ENCODE results near the genes SIAH2, P2RY13 and AADAC.

- RRBS: no CpG with 5 or more reads among the region's 12 CpGs
These were observed 29.3 kb downstream of the SIAH2 start for GRCh38 chr3:150733330-150734324.

GRCh38 chr3:150763033-150763708, at the start of gene SIAH2:
Gene SIAH2 (minus strand): TSS chr3:150763169.
- RRBS: 2% methylated on average over 45 of the region's 80 CpGs

DNA sequence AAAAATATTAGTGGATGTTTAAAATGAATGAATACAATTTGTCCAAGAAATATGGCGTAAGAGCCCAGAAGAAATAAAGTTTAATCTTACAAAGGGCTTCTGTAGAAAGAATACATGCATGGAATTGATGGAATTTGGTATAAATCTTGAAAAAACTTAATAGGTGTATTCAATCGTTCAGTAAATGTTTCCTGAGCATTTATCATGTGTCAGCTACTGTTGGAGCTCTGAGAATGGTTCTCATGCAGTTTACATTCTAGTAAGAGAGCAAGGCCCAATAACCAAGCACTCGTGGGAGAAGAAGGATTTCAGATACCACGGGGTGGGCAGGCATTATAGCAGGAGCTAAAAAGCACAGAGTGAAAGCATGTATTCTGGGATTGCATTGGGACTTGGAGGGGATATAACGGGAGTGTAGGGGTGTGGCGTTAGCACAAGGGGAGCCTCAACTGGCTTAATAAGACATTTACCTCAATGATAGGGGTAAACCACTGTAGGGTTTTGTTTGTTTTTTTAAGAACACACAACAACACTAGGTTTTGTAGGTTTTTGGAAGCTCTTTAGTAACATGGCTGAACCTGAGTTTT, 1.5 kb upstream of the SIAH2 start:
- RRBS: no CpG with 5 or more reads among the region's 6 CpGs

DNA sequence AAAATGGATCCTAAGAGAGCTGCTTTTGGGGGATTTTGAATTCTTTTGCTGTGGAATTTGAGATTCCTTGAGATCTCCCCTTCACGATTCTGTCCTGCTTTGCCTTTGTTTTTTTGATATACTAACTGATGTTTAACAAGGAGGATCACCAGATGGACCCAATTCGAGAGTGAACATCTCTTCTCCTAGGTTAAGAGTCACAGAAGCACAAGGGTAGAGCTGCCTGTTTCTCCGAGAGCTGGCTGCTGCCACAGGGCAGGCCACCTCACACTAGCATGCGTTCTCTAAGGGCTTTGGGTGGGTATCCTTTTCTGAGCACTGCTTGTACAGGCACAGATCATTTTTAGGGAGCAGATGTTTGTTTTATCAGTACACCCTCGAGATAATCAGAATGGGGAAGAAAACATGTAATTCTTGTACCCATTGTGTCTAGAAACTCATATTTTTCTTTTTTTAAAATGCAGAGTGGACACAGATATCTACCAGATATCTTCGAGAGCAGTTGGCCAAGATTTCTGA, 47.3 kb downstream of the GPR171 start:
- RRBS: no CpG with 5 or more reads among the region's 6 CpGs

DNA sequence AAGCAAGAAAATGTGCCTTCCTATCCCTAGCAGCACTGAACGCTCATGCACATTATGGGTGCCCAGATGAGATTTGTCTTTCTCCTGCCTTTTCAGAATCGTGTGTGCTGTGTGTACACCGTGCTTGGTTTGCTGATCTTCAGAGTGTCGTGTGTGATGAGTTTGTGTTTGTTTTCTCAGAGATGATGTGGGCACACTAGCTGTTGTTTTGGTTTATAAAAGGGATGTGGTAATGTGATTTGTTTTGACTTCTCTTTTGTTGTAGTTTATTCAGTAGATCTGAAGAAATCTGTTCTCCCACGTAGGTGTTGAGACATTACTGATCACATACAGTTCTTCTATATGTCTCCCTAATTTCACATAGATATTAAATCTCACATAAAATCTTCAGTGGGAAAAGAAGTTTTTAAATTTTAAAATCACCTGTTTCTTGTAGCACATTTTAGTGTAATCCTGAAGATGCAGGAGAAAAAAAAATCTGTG, 19.6 kb downstream of the GPR171 start:
- RRBS: no CpG with 5 or more reads among the region's 5 CpGs

GRCh38 chr3:151204532-151205144, 1.6 kb upstream of the GPR171 start:
- RRBS: no CpG with 5 or more reads among the region's 1 CpG

DNA sequence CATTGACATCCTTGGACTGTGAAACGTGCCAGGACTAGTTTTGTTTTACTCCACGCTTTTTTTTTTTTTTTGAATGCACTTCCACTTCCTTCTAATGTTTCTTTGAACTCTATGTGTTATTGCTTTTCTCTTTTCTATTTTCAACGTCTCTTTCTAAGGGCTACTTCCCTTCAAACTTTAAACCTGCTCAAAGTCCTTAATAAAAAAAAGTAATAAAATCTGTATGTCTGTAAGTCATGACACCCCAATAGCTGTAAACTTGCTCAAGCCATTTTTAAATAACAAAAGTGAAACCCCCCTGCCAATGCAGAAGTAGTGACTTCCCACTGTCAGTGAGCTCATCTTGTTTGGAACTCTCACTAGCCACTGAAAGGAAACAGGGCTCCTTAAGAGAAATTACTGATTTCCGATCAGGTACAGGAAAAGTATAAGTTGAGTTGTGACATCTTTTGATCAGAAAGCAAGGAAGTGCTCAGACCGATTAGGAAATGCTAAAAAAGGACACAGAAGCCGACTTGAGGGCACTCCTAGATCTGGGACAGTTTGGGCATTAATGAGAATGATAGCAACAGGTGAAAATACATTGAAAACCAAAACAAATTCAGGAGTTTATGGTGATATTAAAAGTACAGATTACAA, 27.6 kb upstream of the GPR171 start:
- RRBS: no CpG with 5 or more reads among the region's 6 CpGs

DNA sequence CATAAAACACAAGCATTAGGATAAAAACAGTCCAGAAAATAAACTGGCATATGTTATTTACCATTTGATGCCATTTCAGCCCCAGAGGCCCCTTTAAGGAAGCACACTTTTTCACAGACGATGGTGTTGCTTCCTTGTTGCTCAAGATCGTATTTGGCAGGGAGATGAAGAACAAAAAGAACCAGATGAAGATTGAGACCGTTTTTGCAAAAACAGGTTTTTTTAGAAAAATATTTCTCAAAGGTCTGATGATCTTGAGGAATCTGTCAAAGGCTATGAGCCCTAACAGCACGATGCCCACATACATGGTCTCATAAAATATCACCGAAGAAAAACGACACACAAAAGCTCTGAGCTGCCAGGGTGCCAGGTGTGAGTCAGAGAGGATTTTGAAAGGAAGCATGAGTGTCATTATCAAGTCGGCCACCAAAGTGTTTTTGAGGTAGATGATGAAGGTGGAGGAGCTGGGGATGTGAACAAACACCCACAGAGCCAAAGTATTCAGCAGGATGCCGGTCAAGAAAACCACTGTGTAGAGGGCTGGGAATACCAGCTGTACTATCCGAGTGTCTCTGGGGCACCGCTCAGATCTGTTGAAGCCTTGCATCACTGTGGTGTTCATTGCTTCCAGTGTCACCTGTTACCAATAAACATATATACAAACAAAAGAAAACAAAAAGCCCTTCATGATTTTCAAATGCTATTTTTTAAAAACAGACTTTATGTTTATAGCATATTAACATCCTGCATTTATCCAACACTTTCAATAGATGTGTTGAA, 788 bp downstream of the P2RY13 start:
- RRBS: no CpG with 5 or more reads among the region's 10 CpGs

DNA sequence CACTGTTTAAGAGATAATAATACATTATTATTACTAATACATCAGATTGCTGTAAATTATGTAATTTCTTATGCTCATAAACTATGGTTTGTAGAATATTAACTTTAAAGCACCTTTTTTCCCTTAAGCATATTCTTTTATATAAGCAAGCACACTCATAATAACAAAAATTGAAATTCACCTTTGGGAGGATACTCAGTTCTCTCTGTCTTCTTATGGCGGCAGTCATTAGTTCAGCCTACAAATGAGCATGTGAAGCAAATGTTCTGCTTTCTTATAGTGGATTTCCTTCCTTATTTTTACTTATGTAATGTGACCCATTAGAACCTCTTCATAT, at the start of gene P2RY13:
TSS of gene P2RY13 (minus strand) at position 250 of the 337 bp plus-strand sequence.
- RRBS: no CpG with 5 or more reads among the region's 1 CpG

- RRBS: no CpG with 5 or more reads among the region's 1 CpG
These were observed 11.2 kb upstream of the P2RY13 start for GRCh38 chr3:151340535-151340943.

DNA sequence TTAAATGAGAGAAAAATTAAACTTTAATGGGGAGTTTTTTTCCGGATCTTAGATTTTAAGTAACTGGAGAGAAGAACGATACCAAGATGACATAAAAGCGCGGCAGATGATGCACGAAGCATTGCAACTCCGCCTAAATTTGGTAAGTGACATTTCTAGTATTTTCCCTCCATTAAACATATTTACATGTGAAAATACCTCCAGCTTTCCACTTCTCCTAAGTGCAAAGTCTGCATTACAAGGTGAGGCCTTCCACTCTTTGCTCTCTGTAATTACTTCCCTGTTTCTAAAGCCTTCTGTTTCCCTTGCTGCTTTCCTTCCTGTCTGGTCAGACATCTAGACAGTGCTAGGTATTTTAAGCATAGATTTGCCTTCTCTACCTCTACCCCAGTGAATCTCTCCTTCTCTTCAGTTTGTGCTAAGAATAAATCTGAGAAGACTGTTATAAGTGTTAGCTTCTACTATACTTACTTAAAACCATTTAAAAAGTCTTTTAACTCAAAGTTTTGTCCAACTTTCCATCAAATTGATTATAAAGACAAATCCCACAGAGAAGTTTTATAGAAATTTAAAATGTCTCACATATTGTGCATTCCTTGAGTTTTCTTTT, 1.8 kb downstream of the P2RY12 start:
- RRBS: no CpG with 5 or more reads among the region's 6 CpGs

DNA sequence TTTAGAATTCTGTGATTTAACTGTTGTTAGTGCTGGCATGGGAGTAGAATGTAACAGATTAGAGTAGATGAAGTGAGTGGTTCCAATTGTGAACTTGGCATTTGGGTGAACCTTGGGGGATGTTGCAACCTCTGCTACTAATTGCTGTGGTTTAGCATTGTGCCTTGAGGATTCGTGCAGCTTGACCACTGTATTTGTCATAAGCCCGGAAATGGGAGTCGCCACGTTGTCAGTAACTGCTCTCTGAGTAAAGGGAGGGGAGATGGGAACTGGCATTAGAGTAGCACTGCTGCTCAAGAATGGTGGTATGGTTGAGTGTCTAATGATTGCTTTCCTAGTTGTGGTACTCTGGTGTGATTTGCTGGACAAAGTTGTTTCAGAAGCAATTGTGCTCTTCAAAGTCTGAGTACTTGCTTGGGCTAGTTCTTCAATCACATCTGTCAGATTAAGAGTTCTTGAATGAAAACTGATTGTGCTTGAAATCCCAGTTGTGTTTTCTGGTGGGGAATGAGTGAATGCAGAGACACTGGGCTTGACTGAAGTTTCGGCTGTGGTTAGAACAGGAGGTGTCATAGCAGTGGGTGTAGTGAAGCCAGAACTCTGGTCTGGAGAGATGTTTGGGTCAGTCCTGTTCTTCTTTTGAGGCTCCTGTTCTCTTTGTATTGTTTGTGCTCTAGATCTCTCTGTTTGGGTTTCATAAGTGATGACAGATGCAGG, 15.4 kb downstream of the IGSF10 start:
- RRBS: no CpG with 5 or more reads among the region's 5 CpGs

GRCh38 chr3:151813586-151814408, at the start of gene AADAC:
Gene AADAC (plus strand): TSS chr3:151814116.
- RRBS: no CpG with 5 or more reads among the region's 9 CpGs

- RRBS: no CpG with 5 or more reads among the region's 43 CpGs
These were observed 54.5 kb downstream of the SUCNR1 start for GRCh38 chr3:151927944-151928423.

- RRBS: no CpG with 5 or more reads among the region's 3 CpGs
These were observed 65.6 kb upstream of the MBNL1 start for GRCh38 chr3:152202950-152203656.

DNA sequence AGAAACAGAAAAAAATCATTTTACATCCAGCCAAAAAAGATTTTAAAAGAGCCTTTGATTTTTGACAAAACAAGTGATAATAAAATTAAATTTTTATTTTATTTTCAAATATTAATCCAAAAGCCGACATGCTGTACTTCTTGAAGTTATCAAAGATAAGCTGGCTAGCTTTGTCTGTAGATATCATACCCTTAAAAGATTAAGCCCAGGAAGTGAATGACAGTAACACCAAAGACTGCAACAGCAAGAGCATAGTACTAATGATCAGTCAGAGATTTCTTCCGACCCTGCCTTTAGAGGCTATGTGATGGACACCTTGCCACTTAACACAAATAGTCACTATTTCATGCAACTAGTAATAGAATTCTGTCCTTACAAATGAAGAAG, 9.3 kb upstream of the MBNL1 start:
- RRBS: no CpG with 5 or more reads among the region's 2 CpGs

DNA sequence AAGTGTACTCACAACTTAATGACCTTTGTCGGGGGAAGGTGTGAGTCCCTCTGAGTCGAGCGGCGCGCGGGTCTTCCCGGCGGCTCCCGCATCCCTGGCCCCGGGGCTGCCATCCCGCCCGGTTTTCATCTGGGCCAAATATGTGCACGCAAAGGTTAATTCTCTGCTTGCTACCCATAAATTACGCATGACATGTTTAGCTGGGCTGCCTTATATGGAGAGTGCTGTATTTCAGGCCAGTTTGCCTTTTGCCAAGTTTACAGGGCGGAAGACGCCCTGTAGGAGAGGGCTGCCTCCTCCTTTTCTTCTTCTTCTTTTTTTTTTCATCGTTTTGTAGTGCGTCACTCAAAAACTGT, 665 bp downstream of the MBNL1 start:
- RRBS: no CpG with 5 or more reads among the region's 18 CpGs

DNA sequence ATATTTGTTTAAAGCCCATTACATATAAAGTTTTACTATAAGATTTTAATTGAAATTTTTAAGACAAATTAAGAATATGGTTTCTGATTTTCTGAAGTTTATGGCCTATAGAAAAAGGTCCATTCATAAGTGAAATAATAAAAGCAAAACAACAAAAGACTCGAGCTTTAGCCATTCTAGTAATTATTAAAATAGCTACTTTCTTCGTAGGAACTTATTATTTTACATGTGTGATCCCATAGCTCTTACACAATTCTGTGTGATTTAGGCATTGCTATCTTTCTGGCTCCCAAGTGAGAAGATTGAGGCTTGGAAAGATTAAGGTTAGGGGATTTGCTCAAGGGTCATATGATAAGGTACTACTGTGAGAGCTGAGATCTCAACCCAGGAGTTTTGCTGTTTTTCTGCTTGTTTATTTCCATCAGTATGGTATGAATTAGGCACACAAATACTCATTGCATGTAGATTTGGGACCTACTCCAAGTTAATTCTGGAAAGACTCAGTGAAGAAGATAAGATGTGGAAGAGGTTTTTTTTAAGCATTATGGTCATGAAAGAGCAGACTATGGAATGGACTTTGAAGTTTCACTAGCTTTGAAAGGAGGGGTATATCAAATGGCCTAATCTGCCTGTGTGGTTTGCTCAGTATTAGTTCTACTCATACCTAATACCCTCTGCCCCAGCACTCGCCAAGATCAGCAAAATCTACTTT, 12.3 kb downstream of the MBNL1 start:
- RRBS: no CpG with 5 or more reads among the region's 3 CpGs

DNA sequence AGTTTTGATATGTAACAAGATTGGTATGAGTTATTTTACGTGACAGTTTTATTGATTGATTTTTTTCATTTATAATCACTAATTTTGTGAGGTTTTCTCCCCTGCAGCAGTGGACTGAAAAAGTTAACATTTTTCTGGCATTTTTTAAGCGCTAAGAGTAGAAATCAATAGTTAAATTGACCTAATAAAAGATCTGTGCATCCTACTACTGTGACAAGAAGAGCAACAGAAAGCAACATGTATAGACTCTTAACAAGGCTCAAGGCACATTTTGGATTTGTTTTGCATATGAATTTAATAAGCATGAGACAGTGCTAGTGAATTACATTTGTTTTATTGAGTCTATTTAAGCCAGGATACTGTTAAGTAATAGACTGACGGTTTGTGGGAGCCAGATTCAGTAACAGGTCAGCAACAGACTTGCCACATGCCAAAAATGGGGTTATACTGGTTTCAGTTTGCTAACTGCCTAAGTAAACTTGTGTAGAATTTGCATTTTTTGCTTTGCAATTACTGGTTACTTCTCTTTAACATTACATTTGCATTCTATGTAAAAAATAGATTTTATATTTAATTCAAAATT, 54.0 kb downstream of the MBNL1 start:
- RRBS: no CpG with 5 or more reads among the region's 3 CpGs